Metanephros (tissue), 2 donors: Measurements from ENCODE around the genes ZFP62 and BTNL3.

DNA sequence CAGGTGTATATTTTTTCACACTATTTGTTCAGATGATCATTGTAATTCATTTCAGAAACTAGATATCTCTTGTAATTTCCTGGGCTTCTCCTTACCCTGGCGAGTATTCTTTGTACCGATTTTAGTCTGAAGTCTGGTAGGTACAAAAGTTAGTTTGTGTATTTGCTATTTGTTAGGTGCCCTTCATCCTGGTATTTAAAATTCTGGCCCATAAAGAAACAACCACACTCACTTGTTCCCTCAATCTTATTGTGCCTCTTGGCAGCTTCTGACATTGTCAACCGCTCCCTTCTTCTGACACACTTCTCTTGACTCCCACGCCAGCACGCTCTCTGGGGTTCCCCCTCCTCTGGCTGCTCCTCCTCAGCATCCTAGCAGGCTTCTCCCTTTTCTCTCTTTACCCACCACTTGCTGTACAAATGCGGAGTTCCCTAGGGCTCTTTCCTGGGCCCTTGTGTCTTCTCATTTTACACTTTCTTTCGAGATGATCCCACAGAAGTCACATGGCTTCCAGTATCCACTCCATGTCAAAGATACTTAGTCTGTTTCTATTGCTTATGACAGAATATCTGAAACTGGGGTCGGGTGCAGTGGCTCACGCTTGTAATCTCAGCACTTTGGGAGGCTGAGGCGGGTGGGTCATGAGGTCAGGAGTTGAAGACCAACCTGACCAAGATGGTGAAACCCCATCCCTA lies 11.6 kb upstream of the MGAT1 start:
- RAMPAGE, long total RNA: no peak

- RAMPAGE, long total RNA: no peak
These were observed 14.3 kb upstream of the MGAT1 start for GRCh38 chr5:180816501-180817779.

- RAMPAGE, long total RNA: no peak
These were observed 28.5 kb upstream of the MGAT1 start for GRCh38 chr5:180830785-180831838.

GRCh38 chr5:180861108-180861803 lies at the start of gene ZFP62:
TSS of gene ZFP62 (minus strand) at chr5:180861276.
- RAMPAGE, long total RNA: no peak

GRCh38 chr5:180900090-180900507 lies 1.1 kb downstream of the BTNL8 start:
- RAMPAGE, long total RNA: no peak

- RAMPAGE, long total RNA: no peak
These were observed 9.4 kb downstream of the BTNL8 start for GRCh38 chr5:180908438-180908676.

GRCh38 chr5:180948251-180948750 lies 40.3 kb upstream of the BTNL3 start:
- RAMPAGE, long total RNA: no peak

- RAMPAGE, long total RNA: no peak
These were observed at the start of gene BTNL3 for GRCh38 chr5:180988622-180989158. TSS of gene BTNL3 (plus strand) at chr5:180988846.

DNA sequence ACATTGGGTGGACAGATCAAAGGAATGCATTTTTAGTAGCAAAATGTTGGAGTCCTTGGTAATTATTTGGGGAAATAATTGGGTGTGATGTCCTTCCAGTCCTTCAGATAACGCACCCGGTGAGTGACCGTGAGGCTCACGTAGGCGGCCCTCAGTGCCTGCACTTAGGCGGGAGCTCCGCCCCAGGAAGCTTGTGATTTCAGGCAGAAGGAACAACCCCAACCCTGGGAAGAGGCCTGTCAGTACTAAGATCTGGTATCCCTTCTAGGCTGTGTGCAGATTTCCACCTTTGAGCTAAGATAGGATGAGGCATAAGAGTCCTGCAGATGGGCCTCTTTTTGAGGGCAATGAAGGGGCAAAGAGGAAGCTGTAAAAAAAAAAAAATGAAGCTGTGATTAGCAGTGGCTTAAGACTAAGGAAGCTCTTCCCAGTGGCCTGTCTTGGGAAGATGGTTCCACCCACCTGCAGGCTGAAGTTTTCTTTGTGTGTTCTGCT lies 14.9 kb downstream of the BTNL9 start:
- RAMPAGE, long total RNA: no peak

DNA sequence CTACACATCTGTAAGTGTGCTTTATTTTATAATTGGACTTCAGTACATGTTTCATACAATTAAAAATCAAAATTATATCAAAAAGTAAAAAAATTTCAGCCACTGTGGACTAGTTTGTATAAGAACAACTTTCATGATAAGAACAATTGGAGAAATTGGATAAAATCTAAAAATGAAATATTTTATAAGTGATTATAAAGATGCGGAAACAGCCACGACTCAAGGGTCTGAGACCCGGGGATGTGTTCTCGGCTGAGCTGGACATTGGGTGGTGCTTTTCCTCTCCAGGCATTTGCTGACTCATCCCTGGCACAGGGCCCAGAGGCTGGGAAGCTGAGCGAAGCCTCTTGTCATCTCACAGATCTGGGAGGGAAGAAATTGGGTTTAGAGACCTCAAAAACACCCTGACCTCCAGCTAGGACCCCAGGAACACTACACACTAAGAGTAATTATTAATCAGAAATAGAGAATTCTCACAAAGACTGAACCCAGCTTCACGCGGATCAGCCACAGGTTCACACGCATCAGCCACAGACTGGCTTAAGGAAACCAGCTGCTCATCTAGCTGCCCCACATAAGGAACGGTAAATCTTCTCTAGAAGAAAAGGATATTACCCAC lies 2.7 kb upstream of the OR2V1 start:
- RAMPAGE, long total RNA: no peak

DNA sequence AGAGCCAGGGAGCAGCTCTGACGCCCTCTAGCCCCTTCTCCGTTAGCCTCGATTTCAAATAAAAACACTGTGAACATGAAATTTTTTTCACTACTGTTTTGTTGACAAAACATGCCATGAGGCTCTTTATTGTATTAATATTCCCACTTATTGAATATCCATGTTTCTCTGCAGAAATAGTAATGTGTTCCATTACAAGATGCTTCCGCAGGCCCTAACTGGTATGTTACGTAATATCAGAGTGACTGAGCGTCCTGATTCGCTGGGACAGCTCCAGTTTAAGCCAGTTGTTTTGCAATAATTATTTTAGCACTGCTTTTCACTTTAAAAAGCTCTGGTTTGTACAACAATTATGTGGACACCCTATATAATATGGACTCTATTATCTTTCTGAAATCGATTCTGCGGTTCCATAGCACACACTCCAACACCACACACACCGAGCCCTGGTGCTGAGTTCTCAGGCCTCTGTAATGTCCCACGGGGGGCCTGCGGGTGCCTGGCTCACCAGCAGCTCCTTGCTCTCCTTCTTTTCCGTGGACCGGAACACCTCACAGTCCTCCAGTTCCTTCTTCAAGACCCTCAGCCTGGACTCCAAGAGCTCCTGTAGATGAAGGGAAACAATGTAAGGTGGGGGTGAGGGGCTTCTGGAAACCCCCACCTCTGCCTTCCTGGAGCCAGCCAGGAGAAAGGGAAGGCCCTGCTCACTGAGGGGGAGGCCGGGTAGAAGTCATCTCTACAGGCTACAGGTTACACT lies 1.8 kb downstream of the TRIM7 start:
- RAMPAGE, long total RNA: no peak

GRCh38 chr5:181246014-181246820 lies 2.5 kb upstream of the RACK1 start:
- RAMPAGE, long total RNA: no peak